Bronchial lymph node (tissue), 1 donor: ENCODE measurements around a stretch of chr14.

GRCh38 chr14:31854621-31854836 lies 222.6 kb upstream of the ARHGAP5 start:
- PRO-cap: no peak

GRCh38 chr14:31927119-31927780 lies 149.9 kb upstream of the ARHGAP5 start:
- PRO-cap: no peak

DNA sequence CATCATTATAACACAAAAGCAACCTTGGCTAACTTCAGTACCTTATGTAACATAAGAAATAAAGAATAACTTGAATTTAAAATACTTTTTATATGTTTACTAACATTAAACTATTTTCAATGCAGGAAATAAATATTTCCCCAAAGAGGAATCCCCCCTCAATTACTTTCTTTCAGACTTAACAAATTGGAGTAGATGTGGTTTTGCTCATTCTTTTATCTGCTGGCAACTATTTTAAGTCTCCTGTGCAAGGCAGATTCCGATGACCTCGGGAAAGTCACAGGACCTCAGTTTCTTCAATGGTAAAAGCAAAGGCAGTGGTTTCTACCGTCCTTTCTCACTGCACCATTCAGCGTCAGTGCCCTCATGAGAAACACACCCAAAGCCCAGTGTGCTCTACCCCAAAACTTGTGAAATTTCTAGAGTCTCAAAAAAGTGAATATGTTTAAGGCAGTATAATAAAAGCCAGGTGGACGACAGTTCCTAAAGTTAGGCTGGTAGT lies 1.5 kb upstream of the ARHGAP5 start:
- PRO-cap: unidirectional peak, plus-strand start at position 348 of the sequence

- PRO-cap: no peak
Observed at GRCh38 chr14:32426894-32427572, 97.9 kb downstream of the AKAP6 start.

DNA sequence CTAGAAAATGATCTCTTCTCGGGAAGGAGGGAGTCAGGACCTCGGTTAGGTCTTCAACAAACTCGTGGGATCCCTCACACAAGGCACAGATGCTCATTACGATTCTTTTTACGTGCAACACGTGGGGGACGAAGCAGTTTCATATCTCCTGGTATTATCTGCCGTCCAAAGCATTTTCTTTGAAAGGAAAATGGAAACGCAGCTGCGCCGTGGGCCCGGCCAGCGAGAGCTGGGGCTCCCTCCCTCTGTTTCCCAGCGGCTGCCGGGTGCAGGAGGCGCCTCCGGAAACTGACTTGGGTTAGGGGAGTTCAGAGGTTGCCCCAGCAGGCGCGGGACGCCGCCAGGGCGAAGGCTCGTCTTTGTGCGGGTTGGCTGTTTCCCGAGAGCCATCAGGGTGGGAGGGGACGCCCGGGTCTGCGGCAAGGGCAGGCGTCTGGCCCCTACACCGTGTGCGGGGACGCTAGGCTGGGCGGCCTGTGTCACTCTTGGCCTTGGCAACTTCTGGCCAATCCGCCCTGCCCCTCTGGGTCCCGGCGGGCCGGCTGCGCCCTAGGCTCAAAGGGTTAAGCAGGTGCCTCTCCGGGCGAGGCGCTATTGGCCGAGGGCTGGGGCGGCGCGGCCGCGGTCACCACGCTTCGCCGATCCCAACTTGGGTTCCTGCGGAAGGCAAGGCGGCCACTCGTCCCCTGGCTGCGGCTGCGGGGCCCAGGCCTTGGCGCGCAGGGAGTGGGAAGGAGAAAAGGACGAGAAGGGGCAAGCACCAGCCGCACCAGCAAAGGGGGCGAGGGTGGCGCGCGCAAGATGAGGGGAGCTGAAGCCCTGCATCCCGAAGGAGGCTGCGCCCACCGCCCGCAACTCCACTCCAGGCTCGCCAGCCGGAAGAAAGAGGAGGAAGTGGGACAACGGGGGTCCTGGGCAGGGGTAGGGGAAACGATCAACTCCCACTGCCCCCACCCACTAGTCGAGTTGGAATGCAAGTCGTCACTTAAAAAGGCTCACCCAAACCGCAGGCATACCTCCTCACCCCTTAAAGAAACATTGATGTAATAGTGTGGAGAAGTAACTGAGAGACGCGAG lies 5.6 kb upstream of the NPAS3 start:
- PRO-cap: no peak

GRCh38 chr14:33940513-33941012 lies 10.3 kb downstream of the EGLN3 start:
- PRO-cap: no peak

DNA sequence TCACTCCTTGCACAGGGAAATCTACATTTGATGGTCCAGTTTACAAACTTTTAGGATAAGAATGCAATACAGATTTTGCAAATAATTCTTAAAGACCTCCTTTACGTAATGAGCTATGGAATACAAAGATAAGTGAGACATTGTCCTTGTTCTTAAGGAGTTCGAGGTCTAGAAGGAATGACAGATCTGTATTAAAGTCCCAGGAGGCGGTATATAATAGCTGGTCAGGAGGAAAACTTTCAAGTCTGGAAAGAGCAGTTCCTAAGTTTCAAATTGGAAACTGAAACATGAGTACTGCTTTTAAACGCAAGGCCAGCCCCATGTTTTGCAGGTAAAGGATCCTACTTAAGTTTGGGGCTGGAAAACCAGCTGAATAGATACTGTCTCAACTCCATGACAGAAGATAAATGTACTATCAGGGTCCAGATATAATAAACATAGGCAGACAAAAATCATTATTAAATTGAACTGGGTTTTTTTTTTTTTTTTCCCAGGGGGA lies 68.8 kb upstream of the EGLN3 start:
- PRO-cap: no peak

DNA sequence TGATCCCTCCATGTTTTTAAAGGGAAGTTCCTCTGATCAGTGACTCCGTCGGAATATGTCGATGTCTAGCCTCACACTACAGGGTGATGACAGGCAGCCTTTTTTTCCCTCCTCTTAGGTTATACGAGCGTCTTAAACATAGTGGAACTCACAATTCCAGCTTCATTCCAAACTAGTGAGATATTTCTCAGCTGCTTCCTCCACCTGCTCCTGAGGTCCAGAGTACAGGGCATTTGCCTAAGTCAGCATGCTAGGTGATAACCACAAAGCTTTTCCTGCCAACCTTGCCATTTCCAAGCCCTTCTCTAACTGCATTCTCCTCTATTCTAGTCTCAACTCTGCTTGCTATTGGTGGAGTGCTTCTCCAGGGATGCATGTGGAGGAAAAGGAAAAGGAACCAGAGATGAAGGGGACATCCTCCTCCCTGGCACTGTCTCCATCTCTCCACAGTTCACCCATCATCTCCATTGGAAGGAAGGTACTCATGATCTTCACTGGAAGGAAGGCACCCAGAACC lies 87.8 kb upstream of the EGLN3 start:
- PRO-cap: no peak

- PRO-cap: no peak
Observed at GRCh38 chr14:34051983-34052443, 101.1 kb upstream of the EGLN3 start.

DNA sequence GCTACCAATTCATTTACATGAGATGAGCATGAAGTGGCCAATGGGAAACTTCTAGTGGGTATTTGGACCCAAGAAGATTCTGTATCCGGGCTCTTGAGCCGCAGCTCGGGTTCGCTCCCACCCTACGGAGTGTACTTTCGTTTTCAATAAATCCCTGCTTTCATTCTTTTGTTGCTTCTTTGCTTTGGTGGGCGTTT lies 129.1 kb downstream of the SPTSSA start:
- PRO-cap: no peak

DNA sequence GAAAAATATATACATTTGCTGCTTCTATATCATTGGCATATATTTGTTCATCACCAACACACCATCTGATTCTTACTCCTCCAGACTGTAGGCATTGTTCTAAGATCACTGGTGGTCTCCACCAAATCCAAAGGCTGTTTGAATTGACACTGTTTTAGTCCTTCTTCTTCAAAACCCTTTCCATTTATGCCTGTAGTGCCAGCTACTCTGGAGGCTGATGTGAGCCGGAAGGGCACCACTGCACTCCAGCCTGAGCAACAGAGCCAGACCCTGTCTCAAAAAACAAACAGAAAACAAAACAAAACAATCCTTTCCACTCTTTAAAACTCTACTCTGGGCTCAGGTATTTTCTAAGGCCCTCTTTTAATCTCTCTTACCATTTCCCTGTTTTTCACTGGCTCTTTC lies 25.1 kb downstream of the SPTSSA start:
- PRO-cap: no peak

GRCh38 chr14:34520594-34521154 lies 18.8 kb downstream of the EAPP start:
- PRO-cap: no peak

DNA sequence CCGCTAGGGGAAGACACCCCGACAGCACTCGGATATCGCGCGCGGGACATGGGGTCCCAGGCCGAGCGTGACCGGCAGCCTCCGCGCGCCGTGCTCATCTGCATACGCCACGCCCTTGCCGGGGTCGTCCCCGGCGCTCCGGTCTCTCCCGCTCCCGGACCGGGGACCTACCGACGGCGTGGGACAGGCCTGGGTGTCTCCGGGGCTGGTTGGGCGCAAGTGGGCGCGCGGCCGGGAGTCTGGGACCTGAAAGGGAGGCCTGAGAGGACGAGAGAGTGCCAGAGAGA lies 16.9 kb upstream of the EAPP start:
- PRO-cap: no peak

- PRO-cap: no peak
Observed at GRCh38 chr14:34580370-34580855, 40.9 kb upstream of the EAPP start.

DNA sequence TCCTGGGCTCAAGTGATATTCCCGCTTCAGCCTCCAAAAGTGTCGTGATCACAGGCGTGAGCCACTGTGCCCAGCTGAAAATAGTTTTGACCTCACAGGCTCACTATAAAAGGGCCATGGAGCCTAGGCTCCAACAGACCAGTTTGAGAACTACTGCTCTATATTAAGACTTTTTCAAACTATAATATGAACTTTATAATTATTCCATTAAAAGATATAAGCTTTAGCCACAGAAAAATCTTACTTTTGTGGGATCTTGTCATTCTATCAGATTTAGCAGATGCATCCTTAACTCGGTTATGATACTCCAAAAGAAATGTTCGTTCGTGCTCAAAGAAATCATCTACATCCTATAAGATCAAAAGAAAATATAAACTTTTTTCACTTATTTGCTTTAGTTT lies 37.1 kb downstream of the SNX6 start:
- PRO-cap: no peak

DNA sequence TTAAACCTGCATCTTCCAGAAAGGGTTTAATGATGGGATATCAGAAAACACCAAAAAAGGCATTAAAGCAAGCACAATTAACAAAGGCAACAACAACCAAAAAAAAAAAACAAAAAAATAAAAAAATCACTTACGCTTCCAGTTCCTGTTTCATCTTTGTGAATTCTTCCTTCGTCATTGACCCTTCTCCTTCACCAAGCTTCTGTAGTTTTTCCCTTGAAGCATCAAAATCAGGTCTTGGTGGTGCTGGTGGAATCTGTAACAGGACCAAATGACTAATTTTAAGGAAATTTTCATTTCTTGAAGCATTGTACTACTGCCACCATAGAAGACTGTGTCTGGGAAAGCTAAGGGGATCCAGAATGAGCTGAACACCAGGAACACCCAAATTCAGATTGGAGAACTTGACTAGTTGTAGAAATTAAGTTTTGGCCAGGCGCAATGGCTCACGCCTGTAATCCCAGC lies 24.5 kb downstream of the SNX6 start:
- PRO-cap: no peak

GRCh38 chr14:34713586-34714110 lies 745 bp downstream of the CFL2 start:
- PRO-cap: unidirectional peak, plus-strand start at chr14:34713767; bidirectional peak, plus-strand start at chr14:34714015, minus-strand start at chr14:34713824

DNA sequence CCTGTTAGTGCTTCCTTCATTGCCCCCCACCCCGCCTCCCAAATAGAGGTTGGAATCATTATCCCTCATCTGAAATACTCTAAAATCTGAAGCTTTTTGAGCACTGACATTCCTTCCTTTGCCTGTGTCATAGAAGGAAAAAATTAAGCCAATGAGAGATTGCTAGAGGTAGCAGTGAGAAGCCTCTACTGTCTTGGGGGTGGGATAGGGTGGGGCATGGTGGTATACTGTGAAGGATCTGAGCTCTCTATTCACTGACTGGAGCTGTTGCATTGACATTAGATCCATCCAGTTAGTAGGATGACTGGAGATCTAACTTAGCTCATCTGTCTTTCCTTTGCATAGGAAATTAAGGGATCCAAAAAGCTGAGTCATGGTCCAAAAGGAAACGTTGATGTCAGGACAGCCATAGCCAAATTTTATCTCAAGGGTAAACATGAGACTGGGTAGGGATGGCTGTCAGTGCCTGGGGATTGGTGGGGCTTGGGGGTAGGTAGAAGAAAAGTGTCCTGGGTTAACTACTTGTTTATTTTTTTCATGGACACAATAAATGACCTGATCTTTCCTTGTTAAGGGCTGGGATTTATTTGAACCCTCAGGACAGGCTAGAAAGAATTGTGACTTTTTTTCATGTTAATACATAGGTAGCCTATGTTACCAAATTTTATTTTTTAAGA lies 4.5 kb downstream of the FAM177A1 start:
- PRO-cap: unidirectional peak, minus-strand start at position 294 of the sequence

DNA sequence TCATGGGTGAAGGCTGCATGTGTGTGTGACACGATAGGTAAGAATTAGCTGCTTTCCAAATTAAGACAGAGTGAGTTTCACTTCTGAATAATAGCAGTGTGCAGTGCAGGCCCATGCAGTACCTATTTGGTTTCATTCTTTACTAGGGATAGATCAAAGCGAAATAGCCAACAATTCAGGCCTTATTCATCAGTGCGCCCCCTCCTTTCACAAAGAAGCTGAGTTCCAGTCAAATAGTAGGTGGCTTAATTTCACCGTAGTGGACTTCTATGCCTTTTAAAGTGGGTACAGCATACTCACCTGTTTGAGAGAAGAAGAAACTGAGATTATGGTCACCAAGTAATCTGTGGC lies 6.4 kb upstream of the PSMA6 start:
- PRO-cap: no peak

- PRO-cap: bidirectional peak, plus-strand start at chr14:35365748, minus-strand start at chr14:35365625
Observed at GRCh38 chr14:35365500-35366081, 39.0 kb downstream of the NFKBIA start.